Lower leg skin (tissue), 2 donors: ENCODE results near the genes PITHD1 and CNR2.

GRCh38 chr1:22826413-22827463 is 116.1 kb downstream of the EPHB2 start:
- PRO-cap, result no peak
- RAMPAGE, long total RNA, 2 experiments, result no peak in any of the 2 experiments

GRCh38 chr1:22953048-22953470 is 19.6 kb downstream of the LACTBL1 start:
- PRO-cap, result no peak
- RAMPAGE, long total RNA, 2 experiments, result no peak in any of the 2 experiments

DNA sequence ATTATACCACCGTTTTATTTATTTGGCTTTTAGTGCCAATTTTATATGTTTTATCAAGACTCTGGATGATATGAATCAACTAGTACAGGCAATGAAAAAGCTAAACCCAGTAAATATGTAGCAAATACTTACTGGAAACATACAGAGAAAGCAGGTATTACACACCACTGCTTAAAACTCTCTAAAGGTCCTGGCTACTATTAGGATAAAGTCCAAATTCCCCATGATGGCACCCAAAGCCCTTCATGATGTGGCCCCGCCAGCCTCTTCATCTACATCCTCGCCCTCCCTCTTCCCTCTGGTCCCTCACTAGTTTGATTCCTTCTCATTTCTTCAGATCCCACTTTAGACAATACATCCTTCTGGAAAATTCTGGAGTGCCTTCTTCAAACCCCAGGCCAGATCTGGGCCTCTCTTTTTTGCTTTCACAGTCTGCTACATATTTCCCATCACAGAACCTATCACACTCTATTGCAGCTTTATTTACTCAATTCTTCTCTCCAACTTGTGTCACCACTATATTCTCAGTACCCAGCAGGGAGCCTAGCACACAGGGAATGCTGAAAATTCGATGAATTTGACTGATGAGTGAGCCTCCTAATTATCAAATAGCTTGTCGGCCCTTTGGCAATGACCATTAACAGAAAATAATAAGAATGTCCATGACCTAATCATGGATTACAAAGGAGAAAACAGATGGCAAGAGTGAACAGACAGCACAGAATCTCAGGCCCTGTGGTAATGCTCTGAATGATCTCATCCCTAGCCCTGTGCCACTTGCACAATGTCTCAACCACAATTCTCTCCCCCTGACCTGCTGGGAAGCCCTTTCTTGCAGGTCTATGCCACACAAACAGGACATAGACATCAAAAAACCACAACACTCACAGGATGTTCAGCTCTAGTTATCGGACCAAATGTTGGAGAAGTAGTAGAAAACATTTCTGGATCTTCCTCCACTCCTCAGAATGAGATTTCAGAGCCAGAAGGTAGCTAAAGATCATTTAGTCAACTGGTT is 80.7 kb downstream of the KDM1A start:
- PRO-cap, result bidirectional peak, plus-strand start at position 796 of the sequence, minus-strand start at position 743 of the sequence
- RAMPAGE, long total RNA, 2 experiments, result no peak in any of the 2 experiments

DNA sequence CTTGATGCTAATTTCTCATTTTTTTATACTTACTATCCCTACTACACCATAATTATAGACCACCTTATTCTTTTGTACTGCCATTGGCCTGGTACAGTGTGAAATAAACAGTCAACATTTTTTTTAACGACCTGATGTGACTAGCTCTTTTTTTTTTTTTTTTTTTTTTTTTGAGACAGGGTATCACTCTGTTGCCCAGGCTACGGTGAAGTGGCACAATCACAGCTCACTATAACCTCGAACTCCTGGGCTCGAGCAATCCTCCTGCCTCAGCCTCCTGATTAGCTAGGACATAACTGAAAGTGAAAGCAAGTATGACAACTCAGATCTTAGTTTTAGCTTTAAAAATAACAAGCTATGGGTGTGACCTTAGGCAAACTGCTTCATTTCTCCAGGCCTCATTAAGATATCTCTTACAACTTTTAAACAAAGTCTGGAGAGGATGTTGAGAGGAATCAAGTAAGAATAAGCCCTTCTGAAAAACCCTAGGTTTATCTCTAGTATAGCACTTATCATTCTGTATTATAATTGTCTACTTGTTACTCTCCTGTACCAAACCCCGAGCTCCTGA is 98.1 kb downstream of the HTR1D start:
- PRO-cap, result no peak
- RAMPAGE, long total RNA, 2 experiments, result no peak in any of the 2 experiments

DNA sequence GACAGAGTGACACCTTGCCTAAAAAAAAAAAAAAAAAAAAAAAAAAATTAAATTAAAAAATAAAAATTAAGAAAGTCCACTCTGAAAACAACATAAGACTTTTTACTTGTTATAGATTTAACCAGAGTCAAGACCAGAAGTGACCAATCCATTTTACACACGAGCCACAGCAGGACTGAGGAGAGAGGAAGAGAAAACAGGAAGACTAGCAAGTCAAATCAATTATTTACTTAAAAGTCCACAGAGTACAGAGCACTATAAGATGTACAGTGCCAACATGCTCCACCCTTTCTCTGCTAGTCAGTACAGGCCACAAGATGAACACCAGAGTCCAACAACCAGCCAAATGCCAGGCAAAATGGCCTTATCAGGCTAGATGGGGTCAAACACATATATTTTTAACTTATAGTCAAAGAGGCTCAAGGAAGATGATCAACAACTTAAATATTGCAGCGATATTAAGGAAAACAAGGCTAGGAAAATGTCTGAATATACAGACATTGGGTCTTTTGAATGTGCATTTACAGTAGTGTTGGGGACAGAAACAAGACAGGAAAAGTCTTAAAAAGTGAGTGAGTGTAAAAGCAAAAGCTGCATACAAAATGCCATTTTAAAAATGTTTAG is 68.1 kb downstream of the HTR1D start:
- PRO-cap, result no peak
- RAMPAGE, long total RNA, 2 experiments, result no peak in any of the 2 experiments

DNA sequence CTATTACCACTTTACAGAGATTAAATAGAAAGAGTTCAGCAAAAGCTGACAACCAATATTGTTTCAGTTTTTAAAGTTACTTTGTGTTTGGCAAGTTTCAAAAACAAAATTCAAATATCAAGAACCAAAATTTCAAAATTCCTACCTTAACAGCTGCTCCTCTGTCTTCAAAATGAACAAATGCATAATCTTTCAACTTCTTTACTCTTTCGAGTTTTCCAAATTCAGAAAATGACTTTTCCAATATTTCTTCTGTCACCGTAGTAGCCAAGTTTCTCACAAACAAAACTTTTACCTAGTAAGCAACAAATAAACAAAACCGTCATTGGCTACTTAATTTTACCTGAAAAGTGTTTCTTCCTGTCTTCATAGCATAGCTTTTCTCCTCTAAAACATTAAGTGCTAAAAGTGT is 30.7 kb downstream of the HNRNPR start:
- PRO-cap, result no peak
- RAMPAGE, long total RNA, 2 experiments, result no peak in any of the 2 experiments

DNA sequence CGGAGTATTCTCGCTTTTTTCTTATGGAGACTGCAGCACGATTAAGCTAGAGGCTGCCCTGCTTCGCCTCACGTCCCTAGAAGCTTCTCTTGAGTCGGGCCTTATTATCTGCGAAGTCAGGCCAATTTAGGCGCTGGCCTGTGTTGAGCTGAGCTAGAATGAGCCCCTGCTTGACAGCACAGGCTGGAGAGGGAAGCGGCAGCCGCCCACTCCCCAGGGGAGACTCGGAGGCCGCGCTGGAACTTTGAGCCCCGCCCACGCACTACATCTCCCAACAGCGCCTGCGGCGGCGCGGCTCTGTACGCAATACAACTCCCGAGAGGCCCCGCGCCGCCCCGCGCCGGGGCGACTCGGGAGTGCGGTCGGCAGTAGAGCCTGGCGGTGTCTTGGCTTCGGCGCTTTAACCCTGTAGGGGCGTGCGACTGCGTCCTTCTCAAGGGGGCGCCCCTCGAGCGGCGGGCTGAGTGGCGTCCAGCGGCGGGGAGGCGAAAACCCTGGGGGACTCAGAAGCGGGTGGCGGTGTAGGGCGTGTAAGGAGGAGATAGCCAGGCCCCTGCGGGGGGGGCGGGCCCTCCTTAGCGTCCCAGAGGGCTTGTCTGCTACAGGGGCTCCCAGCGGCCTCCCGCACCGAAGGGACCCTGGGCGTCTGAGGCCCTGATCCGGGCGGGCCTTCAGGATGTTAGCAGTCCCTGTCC is 867 bp downstream of the ZNF436 start:
- PRO-cap, result bidirectional peak, plus-strand start at position 348 of the sequence, minus-strand start at position 238 of the sequence
- RAMPAGE, long total RNA, 2 experiments, result start-site peak on the plus strand in 2 of 2 experiments, centred at positions 347 to 605 of the sequence, 5 to 14 reads per replicate

DNA sequence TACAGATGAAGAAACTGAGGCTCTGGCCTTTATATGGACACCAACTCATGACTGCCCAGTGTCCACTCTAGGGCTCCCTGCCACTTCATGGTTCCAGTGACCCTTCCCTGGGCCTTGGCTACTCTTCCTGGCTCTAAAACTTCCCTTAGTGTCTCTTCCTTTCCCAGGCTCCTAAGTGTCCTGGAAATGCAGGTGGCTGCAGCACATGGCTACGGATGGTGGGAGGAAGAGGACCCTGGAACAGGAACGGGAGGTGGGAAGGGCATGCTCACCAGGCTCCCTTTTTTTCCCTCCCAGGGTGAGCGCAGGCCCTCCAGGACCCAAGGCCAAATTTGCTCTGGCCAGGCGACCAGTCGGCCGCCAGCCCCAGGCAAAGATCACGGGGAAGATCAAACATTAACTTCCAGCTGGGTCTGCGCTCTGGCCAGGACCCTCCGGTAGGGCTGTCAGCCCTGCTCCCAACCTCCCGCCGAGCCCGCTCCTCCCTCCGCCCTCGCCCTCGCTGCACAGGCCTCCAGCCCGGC is 1.1 kb downstream of the TCEA3 start:
- PRO-cap, result bidirectional peak, plus-strand start outside the sequence, minus-strand start at position 477 of the sequence
- RAMPAGE, long total RNA, 2 experiments, result no peak in any of the 2 experiments

DNA sequence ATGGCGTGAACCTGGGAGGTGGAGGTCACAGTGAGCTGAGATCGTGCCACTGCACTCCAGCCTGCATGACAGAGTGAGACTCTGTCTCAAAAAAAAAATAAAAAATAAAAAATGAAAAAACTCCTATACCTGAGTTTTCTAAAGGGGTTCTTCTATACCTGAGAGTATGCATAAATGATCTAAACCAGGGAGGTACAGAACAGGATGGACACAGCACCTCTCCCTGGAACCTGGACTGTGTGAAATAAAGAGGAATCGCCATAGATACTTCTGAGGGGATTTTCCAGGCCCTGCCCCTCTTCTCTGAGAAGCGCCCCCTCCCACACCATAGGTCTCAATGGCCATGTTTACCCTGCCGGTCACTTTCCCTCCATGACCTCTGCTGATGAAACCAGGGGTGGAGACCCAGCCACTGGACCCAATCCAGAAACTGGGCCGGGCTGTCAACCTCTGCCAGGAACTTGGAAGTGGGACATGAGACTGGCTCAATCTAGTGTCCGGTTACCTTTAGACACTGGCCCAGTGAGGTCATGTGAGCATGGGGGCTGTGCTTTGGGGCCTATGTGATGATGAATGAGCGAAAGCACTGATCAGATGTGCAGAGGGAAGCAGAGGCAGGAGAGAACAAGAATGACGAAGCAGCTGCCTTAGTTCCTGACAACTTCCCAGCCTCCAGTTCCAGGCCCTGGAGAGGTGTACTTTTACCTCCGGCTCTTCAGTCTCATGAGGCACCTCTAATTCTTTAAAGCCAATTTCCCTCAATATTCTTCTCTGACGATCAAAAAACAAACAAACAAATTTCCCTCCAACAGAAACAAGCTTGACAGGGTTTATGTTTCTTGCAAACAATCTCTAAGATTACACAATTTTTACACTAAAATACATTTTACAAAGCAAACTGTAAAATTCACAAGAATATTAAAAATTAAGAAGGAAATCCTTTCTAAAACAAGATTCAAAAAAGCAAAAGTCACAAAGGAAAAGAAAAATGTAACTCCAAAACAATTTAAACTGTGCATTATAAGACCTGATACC is 5.0 kb downstream of the ASAP3 start:
- PRO-cap, result unidirectional peak, plus-strand start at position 593 of the sequence
- RAMPAGE, long total RNA, 2 experiments, result no peak in any of the 2 experiments

DNA sequence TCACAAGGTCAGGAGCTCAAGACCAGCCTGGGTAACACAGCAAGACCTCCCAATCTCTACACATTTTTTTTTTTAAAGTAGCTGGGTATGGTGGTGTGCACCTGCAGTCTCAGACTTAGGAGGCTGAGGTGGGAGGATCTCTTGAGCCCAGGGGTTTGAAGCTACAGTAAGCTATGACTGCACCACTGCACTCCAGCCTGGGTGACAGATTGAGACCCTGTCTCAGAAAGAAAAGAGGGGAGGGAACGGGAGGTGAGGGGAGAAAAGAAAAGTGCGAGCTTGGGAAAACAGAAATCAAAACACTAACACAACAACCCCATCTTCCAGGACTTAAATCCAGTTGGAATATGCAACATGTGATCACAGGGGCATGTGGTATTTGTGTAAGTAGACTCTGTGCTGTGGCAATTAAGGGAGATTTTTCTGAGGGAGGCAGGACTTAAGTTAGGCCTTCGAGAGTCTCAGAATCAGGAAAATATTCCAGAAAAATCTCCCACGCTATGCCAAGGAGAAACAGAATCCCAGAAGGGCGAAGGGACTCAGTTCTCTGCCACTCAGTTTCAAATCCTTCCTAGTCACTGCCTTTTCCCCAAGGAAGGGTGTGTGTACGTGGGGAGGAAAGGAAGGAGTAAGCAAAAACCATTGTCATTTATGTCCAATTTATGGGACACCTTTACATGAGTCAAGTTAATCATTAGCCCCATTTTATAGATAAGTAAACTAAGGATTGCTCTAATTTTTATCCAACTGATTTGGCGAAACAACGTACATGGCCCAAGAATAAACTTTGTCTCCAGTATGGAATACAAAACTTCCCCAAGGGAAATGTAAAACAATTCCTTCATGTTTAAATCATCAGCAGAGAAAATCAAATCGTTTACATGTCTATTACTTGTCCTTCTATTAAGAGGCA is 12.3 kb downstream of the ID3 start:
- PRO-cap, result no peak
- RAMPAGE, long total RNA, 2 experiments, result no peak in any of the 2 experiments

GRCh38 chr1:23731299-23731793 is 11.9 kb upstream of the ELOA start:
- PRO-cap, result no peak
- RAMPAGE, long total RNA, 2 experiments, result no peak in any of the 2 experiments

- PRO-cap, result bidirectional peak, plus-strand start at chr1:23778418, minus-strand start at chr1:23778271
- RAMPAGE, long total RNA, 2 experiments, result start-site peak on the minus strand in 2 of 2 experiments, at chr1:23778252-23778300 at its widest, 7 to 19 reads per replicate
Observed at GRCh38 chr1:23777900-23779120, at the start of gene PITHD1. PITHD1 (plus strand) TSS chr1:23778418.

- PRO-cap, result no peak
- RAMPAGE, long total RNA, 2 experiments, result no peak in any of the 2 experiments
Observed at GRCh38 chr1:23902535-23903114, 10.5 kb downstream of the CNR2 start.

- PRO-cap, result no peak
- RAMPAGE, long total RNA, 2 experiments, result no peak in any of the 2 experiments
Observed at GRCh38 chr1:23913160-23913731, at the start of gene CNR2. CNR2 (minus strand) TSS chr1:23913362.

DNA sequence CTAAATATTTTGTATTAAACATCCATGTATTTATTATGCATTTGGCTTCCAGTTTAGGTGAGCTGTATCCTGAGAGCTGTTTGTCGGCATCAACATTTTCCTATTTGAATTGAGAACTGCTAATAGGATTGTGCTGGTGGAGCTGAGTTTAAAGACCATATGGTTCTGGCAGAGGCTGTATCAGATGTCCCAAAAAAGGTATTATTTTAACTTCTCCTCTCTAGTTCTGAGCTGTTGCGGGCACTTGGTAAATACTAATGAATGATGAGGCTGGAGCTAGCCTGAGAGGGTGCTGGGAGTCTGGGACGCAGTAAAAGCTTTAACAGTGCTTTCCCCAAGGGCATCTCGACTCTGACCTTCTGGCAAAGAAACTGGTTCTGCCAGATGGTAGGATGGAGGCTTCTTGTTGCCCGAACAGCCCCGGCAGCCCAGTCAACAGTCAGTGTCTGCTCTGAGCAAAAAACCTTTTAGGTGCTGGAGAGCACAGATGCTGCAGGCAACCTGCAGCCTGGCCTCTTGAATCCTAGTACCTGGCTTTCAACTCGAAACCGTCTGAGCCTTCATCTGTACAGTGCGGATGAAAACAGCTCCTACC is 2.6 kb upstream of the PNRC2 start:
- PRO-cap, result no peak
- RAMPAGE, long total RNA, 2 experiments, result no peak in any of the 2 experiments

DNA sequence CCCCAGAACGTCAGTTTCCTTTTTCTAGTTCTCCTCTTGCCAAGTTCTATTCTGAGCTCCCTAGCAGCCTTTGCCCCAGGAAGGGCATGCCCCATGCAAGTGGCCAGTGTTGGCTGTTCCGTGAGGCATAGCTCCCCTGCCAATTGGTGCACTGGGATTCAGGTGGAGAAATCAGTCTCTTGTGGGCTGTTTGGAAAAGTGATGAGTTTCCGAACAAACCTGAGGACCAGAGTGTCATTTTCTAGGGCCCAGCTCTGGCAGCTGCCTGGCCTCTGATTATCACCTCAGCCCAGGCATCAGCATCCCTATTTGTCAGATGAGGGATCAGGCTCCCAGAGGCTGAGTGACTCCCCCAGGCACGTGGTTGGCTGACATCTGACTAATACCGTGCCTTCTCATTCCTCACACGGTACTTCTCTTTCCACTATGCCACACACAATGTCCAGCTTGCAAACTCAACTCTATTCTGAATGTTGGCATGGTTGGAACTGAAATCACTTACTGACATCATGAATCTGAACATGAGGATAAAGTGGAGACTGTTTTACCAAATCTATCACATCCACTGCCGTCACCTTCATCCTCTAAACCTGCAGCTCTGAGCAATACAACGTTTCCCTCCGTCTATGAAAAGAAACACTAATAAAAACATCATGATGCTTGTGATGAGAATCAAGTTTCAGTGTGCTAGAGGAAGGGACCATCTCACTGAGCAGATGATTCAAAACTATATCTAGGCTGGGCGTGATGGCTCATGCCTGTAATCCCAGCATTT is 14.4 kb upstream of the MYOM3 start:
- PRO-cap, result no peak
- RAMPAGE, long total RNA, 2 experiments, result no peak in any of the 2 experiments

- PRO-cap, result no peak
- RAMPAGE, long total RNA, 2 experiments, result no peak in any of the 2 experiments
Observed at GRCh38 chr1:24216420-24216900, 29.4 kb upstream of the IFNLR1 start.

DNA sequence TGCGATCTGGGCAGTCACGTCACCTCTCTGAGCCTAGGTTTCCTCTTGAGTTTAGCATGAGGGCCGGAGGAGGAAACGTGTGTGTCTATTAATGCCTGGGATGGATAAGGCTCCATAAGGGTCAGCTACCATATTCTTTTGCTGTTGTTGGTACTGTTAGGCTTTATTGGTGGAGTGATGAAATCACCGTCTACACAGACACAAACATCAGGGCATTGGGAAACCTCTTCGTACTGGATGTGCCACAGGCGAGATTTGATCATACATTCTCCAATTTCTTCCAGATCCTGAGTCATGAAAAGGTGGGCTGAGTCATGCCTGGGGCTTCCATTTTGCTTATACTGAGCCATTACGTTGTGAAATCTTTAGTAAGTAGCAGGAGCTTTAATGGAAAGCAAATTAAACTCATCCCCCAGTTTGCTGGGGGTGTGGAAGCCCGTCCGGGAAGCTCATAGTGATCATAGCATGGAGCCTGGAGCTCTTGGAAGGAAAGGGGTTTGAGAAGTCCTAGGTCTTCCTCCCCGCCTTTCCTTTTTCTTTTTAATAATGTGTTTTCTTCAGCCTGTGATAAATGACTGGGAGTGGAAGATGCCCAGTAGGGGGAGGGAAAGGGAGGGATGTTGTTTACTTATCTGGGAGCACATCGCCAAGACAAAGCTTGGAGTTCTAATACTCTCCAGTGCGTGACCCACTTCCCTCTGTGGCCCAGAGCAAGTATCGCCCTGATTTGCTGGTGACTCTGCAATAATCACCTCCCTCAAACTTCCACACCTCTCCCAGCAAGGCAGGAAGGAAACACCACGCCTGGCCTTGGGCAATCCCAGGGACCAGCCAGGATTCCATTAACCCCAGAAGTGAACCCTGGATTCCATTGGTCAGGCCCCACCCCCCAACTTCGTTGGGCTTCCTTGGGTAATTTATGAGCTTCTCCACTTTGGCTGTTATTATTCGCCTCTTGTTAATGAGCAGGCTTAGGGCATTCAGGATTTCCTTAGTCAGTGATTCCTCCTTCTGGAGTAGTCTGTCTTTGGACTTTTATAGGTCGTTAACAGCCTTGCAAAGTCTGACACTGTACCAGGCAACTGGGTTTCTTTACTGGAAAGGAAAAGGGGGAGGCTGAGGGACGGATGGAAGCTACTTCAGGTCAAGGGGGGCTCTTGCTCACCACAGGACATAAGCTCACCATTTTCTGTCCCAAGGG is 24.5 kb upstream of the GRHL3 start:
- PRO-cap, result no peak
- RAMPAGE, long total RNA, 2 experiments, result no peak in any of the 2 experiments

GRCh38 chr1:24415987-24416446 is 415 bp downstream of the NIPAL3 start:
- PRO-cap, result no peak
- RAMPAGE, long total RNA, 2 experiments, result no peak in any of the 2 experiments

DNA sequence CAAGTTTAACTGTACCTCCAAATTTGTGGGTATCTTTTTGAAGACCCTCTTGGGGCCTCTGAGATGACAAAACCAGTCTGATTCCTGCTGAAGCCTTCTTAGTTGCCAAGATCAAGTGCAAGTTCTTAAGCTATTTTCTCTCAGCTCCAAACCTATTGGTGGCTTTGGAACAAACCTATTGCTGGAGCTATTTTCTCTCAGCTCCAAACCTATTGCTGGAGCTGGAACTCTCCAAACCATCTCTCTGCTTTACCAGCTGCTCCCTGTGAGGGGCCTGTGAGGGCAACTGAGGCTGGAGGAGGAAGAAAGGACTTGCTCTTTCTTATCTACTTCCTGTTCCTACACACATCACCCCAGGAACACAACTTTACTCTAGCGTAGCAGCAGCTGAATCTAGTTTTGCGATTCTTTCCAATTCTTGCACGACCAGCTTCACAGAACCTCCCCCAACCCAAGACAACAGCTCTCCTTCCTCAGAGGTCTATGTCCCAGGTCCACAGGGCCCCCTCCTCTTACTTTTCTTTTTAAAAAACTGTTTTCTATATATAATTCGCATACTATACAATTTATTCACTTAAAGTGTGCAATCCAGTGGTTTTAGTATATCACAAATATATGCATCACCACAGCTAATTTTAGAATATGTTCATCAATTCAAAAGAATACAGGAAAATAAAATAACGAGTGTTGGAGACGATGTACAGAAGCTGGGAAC is 15.9 kb upstream of the RCAN3 start:
- PRO-cap, result no peak
- RAMPAGE, long total RNA, 2 experiments, result no peak in any of the 2 experiments